Aorta (tissue), 1 donor: ENCODE measurements around a stretch of chr15.

DNA sequence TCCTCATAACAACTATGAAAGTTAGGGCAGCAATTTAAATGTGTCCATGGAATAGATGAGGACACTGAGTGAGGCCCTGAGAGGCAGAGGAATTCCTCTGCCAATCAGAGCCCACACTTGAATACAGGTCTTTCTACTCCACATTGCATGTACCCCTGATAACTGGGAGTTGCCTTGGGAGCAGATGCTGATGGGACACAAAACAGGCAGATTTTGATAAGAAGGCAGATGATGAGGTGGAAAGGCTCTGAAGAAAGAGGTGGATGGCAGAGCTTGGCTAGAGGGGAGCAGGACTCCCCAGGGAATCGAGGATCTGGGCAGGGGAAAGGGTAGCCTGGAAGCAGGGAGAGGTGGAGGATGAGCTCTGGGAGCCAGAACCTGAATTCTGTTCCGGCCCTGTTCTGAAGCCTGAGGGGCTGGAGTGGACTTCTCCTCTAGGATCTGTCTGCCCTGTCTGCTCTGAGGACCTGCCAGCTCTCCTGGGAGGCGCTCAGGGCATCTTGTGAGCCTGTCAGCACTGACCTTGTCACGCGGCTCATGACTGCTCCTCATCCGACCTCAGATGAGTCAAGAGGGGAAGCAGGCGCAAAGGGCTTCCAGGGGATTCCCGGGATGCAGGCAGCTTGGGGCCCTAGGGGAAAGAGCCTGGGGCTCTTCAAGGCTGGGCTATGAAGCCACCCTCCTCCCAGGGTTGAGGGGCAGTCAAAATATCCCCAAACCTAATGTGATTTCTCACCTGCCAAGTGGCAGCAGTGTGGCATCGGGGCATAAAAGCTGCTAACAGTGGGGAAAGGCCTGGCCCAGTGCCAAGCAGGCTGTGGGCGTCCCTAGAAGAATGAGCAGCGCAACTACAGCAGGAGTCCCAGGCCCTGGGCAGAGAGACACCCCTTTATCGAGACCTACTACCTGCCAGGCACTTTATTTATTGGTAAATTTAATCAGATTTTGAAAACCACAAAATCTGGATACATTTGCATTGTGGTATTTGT, 27.8 kb upstream of the ANKDD1A start:
- PRO-cap = no peak

- PRO-cap = no peak
These were observed 26.4 kb downstream of the ANKDD1A start for GRCh38 chr15:64938124-64938528.

GRCh38 chr15:64951867-64952960, 37.5 kb downstream of the SPG21 start:
- PRO-cap = no peak

DNA sequence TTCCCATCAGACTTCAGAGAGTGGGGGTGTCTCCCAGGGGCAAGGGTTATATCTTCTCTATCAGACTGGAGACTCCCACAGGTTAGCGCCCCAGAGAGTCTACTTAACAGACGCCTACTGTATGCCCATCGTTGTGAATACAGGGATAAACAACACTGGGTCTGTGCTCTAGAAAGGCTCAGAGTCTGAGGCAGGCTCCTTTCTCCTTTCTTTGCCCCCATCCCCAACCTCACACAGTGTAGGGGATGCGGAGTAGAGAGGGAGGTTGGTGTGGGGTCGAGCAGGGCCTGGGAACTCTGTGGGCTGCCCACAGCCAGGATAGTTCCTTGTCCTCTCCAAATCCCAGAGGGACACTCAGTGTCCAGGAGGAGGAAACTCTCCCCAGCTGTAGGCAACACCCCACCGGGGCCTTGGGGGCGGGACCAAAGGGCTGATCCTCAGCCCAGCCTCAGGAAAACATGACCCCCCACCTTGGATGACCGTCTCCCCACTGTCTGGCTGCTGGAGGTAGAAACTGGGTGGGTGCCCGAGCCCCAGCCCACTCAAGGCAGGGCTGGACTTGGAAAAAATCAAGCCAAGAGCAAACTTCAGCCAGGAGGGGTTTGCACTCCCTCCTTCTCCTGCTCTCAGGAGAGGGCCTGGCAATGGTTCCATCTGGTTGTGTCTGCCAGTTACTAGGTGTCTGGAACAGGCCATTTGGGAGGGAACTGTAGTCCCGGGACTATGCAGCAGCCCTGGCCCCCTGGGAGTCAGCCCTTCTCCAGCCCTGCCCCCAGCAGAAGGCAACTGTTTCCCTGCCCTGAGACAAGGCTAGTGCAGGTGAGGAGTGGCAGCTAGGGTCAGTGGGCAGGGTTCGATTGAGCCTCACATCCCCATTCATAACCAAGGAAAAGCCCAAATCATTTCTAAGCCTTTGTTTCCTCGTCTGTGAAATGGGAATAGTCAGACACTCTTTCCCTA, 3.6 kb upstream of the RASL12 start:
- PRO-cap = no peak

DNA sequence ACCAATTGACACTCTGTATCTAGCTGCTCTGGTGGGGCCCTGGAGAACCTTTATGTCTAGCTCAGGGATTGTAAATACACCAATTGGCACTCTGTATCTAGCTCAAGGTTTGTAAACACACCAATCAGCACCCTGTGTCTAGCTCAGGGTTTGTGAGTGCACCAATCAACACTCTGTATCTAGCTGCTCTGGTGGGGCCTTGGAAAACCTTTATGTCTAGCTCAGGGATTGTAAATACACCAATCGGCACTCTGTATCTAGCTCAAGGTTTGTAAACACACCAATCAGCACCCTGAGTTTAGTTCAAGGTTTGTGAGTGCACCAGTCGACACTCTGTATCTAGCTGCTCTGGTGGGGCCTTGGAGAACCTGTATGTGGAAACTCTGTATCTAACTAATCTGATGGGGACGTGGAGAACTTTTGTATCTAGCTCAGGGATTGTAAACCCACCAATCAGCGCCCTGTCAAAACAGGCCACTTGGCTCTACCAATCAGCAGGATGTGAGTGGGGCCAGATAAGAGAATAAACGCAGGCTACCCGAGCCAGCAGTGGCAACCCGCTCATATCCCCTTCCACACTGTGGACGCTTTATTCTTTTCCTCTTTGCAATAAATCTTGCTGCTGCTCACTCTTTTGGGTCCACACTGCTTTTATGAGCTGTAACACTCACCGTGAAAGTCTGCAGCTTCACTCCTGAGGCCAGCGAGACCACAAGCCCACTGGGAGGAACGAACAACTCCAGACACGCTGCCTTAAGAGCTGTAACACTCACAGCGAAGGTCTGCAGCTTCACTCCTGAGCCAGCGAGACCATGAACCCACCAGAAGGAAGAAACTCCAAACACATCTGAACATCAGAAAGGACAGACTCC, 685 bp upstream of the KBTBD13 start:
- PRO-cap = no peak

- PRO-cap = no peak
These were observed 8.8 kb downstream of the KBTBD13 start for GRCh38 chr15:65085232-65085929.

GRCh38 chr15:65385492-65386283, 7.9 kb upstream of the IGDCC3 start:
- PRO-cap = no peak

GRCh38 chr15:65550673-65551007, 20.4 kb downstream of the HACD3 start:
- PRO-cap = no peak

DNA sequence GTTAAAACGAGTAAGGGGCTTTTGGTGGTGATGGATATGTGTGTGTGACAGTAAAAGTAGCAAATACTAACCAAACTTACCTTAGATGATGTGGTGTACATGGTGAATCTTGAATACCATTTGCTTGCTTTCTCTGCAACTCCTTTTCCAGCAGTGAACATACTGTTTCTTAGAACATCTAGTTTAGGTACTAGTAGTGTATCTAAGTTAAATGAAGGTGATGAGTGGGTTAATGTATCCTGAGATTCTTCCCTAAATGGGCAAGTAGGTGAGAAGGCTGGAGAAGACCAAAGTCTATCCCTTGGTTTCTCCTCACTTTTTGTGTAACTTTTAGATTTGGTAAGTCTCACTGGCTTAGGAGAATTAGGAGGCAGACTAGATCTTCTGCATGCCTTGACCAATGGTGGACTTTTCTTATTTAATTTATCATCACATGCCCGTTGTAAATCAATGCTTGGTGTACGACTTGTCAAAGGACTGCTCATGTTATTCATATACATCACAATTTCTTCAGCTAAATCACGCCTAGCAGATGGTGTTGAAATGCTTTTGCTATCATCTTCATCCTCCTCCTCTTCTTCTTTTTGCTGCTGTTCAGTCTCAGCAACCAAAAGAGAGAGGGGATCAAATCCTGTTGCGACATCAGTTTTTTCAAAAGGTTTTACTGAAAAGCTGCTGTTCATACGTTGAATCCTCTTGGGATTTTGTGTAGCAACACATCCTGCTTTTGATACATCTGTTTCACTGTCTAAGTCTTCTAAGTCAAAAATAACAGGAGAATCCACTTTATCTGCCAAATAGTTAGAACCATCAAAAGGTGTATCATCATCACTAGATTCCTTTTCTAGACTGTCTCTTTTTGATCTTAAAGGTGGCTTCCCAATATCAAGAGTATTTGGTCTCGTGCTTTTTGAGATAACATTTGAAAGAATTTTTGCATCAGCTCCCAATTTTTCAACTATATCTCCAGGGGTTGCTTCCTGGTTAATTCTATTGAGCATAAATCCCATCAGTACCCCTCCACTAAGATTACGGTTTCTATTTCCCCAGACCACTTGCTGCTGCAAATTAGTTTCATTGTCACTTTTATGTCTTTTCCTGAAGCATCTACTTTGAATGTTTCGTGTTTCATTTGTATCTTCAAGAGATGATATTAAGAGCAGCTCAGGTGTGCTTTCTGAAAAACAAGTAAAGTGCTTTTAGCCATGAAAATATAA, 69.0 kb downstream of the SLC24A1 start:
- PRO-cap = no peak

- PRO-cap = no peak
These were observed 2.9 kb downstream of the DENND4A start for GRCh38 chr15:65789124-65789601.

DNA sequence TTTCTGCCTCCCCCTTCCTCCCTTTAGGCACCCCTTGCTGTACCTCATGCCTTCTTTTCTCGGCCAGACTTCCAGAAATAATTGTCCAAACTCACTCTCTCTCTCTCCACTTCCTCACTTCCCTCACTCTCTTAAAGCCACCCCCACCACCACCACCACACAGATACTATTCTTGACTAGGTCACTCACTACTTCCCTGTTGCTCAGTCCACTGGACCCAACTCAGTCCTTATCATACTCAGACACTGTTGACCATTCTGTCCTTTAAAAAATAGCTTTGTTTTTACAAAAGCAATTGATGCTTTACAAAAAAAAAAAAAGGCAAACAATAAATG, 31.7 kb upstream of the RAB11A start:
- PRO-cap = no peak

- PRO-cap = no peak
These were observed 37.0 kb downstream of the RAB11A start for GRCh38 chr15:65906226-65906754.

GRCh38 chr15:66172131-66172769, 81.3 kb downstream of the MEGF11 start:
- PRO-cap = no peak

DNA sequence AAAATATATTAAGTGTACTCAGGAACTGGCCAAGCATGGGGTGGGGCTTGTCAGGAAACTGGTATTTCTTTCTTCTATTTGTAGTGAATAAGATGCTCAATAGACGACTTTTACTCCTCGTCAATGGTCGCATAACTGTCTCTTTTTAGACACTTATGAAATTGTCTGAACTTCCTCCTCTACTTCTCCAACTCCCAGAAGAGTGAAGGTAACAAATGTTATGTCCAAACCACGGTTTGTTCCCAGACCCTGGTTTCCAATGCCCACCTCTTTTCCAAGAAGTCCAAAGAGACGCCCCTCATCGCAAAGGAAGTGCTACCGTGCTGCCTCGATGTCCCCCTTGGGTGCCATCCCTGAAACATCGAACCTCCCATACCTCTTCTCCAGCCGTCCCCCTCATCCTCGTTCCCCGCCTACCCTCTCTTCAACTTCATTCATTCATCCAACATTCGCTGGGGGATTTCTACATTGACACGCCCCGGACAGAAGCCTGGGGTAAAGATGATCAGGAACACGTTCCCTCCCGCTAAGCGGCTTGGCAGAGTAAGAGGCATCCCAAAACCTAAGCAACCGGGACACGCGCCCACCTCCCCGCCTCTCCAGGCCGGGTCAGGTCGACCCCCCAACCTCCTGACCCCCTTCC, 488 bp downstream of the TIPIN start:
- PRO-cap = no peak

DNA sequence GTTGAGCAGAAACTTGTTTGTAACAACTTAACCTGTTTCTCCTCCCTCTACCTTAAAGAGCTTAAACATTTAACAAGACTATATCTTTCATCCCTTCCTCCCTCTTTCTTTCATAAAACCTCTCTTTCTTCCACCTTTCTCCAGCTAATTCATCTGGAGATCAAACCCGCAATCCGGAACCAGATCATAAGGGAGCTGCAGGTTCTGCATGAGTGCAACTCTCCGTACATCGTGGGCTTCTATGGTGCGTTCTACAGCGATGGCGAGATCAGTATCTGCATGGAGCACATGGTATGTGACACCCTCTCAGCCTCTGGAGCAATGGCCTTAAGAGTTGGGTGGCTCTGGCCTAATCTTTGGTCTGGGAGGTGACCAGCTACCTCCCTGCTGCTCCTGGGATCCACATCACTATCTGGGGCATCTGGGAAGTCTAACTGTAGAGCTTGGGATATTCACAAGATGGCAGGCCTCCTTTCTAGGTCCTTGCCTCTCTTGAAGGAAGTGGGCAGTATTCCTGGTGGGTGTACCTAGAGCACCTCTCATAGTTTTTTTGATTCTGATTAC, 50.0 kb downstream of the MAP2K1 start:
- PRO-cap = no peak

DNA sequence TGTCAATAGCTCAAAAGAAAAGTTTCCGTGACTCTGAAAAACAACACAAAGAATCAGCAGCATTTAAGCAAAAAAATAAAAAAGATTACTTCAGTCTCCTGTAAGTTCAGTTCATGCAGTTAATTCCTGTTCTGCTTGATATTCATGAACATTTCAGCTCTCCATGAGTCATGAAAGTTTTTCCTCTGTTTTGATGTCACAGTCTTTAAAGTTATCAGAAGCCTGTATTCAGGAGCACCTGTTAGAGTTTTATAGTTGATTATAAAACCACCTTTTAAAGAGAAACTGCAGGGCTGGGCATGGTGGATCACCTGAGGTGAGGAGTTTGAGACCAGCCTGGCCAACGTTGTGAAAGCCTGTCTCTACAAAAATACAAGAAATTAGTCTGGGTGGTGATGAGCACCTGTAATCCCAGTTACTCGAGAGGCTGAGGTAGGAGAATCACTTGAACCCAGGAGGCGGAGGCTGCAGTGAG, 30.8 kb downstream of the SNAPC5 start:
- PRO-cap = no peak

DNA sequence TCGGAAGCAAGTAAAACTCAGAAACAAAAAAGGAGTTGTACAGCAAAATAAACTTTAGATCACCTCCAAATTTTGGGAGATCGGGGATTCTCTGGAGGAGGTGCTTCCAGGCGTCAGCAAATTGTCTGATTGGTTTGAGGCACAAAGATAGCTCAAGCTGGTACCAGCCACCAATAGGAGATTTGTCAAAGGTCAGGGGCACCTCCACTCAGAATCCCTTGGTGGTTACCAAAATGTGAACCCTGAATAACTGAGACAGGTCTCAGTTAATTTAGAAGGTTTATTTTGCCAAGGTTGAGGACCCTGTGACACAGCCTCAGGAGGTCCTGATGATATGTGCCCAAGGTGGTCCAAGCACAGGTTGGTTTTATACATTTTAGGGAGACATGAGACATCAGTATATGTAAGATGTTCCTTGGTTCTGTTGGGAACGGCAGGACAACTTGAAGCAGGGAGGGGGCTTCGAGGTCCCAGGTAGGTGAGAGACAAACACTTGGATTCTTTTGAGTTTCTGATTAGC, 27.0 kb downstream of the SNAPC5 start:
- PRO-cap = no peak

DNA sequence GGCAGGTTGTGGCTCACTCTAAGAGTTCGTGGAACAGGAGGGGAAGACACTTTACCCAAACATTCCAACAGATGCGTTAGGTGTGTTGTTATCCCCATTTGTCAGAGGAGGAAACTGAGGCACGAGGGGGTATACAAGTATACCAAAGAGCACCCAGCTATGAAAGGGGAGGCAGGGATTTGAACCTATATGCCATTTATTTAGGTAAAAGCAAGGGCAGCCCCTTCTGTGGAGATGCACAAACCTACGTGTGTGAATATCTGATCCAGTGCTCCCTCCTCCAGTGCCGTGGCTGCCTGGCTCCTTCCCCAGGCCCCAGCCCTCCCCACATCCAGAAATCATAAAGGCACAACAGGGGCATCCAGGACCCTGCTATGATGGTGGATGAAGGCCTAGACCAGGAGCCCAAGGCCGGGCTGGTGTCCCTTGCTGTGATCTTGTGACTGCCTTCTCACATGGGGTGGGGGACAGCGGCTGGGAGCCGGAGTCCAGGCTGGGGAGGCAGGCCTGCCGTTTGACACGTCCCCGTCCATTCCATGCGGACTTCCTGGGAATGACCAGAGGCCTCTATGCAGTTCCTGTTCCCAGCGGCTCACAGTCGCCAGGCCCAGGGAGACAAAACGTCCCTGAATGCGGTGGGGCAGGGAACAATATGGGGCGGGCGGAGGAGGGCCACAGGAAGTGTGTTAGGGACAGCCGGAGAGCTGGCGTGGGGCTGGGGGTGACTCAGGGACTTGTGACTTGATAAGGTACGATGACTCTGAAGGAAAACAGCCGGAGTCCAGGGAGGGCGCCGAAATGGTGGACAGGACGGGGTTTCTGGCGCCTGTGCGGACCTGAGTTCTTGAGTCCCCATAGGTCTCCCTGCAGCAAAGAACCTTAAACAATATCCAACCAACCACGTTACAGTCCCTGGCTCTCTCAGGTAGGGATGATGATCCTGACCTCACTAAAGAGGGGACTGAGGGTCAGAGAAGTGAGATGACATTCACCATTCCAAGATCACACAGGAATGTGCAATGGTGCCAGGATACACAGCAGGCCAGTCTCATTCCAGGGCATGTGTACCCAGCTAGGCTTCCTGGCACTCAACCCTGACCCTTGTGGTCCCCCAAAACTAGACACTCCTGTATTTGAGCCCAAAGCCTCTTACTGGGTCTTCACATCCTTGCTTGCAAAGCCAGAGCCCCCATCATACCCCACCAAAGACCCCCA, 40.6 kb upstream of the SMAD6 start:
- PRO-cap = no peak

- PRO-cap = bidirectional peak, plus-strand start at chr15:66701259, minus-strand start at chr15:66701005
These were observed 1.4 kb upstream of the SMAD6 start for GRCh38 chr15:66700552-66701127.

DNA sequence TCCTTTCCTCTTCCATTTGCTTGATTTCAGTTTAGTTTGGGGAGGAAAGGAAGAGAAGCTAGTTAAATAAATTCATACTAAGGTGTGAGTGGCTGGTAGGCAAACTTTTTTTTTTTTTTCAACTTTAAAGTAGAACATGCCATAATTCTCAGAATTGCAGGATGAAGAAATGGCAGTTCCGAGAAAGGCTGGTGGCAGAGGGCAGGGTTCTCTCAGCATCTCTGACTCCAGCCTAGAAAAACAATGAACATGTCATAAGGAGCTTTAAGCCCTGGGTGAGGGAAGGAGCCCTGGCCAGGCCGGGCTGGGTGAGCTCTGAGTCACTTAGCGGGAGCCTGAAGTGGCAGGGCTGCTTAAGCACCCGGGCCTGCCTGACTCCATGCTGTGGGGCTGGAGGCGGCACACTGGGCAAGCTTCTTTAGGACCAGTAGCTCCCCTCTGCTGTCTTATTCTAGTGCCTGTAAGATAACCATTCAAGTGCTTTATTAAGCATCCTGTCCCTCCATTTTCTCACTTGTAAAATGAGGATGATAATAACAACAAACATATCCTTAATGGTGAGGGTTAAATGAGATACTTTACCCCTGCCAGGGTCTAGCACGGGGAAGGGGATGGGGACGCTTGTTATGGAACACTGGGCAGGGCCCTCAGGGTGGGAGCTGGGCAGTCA, 18.2 kb downstream of the SMAD6 start:
- PRO-cap = no peak